Heart right ventricle (tissue), 2 donors: ENCODE results near the gene TXNDC11.

GRCh38 chr16:11698028-11698591 is 29.9 kb downstream of the SNN start:
- PRO-cap, 2 experiments = no peak in any of the 2 experiments

DNA sequence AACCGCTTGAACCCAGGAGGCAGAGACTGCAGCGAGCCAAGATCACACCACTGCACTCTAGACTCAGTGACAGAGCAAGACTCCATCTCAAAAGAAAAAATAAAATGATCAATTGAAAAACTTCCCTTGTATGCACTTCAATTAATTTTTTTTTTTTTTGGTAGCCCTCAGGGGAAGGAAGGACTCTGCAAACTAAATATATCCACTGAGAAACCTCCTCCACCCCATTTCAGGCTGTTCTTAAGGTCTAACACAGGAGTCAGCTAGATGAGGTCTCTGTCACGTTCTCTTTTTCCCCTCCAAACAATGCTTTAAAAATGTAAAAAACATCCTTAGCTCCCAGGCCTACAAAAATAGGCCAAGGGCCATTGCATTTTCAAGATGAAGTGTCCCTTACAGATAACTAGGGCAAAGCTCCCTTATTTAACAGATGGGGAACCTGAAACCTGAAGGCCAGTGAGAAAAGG is 32.6 kb downstream of the TXNDC11 start:
- PRO-cap, 2 experiments = no peak in any of the 2 experiments

- PRO-cap, 2 experiments = peak in 2 of 2 experiments; most common plus-strand start chr16:11742280 (in 1); most common minus-strand start chr16:11742725 (in 1)
Measured at GRCh38 chr16:11741917-11742923, at the start of gene TXNDC11. TSS of gene TXNDC11 (minus strand) at chr16:11742857.

GRCh38 chr16:11752740-11753379 is 10.2 kb upstream of the TXNDC11 start:
- PRO-cap, 2 experiments = no peak in any of the 2 experiments

DNA sequence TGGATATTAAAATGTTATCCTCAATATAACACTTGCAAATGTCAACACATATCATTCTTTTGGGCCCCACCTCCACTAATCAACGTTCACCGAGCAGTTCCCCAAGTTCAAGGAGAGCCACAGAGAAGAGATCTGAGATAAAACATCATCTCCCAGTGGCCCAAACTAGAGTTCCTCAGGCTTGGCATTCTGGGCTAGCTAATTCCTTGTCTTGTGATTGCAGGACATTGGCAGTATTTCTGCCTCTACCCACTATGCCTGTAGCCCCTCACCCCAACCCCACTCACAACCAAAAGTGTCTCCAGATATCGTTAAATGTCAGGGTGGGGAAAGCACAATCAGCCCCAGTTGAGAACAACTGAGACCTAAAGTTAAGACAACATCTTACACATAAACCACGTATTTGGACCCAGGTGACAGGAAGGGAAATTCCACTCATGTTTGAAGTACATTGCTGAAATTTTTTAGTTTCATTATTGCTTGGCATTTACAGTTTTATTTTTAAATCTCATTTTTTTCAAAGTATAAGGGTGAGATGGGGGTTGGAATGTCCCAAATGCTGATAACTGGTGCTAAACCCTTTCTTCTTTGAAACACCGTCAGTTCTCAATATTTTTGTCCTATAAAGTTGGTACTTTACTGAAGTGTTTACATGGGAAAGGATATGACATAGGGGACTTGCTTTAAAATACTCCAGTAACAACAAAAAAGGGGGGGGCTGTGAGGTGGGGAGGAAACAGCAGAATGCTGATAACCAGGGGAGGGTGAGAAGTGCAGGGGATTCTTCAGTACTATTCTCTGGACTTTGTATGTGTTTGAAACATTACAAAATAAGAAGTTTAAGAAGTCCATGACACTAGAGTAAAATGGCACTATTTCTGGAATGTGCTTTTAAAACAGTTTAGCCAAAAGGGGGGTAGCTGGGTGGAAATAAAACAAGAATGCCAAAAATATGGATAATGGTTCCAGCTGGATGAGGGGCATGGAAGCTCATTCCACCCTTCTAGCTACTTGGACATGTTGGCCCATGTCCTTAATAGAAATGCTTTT is 13.5 kb downstream of the ZC3H7A start:
- PRO-cap, 2 experiments = peak in 1 of 2 experiments; most common minus-strand start position 360 of the sequence (in 1)

GRCh38 chr16:11792288-11793382 is 4.4 kb downstream of the ZC3H7A start:
- PRO-cap, 2 experiments = no peak in any of the 2 experiments

- PRO-cap, 2 experiments = no peak in any of the 2 experiments
Measured at GRCh38 chr16:11890779-11891300, 24.9 kb downstream of the GSPT1 start.

GRCh38 chr16:11897765-11898190 is 18.0 kb downstream of the GSPT1 start:
- PRO-cap, 2 experiments = no peak in any of the 2 experiments

DNA sequence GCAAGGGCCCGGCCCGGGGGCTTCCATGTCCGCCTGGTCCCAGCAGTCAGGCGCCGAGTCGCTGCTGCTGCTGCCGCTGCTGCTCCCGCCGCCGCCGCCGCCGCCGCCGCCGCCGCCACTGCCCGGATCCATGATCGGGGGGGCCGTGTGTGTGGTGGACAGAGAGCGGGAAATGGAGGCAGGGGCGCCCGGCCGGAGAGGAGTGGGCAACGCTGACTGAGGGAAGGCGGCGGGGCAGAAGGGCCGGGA is 243 bp downstream of the GSPT1 start:
- PRO-cap, 2 experiments = no peak in any of the 2 experiments

DNA sequence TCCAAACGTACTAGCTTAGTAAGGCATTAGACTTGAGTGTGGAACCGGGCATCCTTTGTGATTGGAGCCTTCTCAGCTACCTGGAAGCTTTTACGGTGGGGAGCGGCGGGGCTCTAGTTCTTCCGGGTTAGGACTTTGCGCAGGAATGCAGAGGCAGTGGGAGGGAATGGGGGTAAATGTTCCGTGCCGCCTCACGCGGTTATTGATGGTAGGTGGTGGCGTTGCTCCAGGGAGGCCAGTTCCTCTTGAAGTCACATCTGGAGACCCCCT is 113.6 kb downstream of the SNX29 start:
- PRO-cap, 2 experiments = peak in 1 of 2 experiments; most common plus-strand start position 117 of the sequence (in 1); most common minus-strand start position 63 of the sequence (in 1)

DNA sequence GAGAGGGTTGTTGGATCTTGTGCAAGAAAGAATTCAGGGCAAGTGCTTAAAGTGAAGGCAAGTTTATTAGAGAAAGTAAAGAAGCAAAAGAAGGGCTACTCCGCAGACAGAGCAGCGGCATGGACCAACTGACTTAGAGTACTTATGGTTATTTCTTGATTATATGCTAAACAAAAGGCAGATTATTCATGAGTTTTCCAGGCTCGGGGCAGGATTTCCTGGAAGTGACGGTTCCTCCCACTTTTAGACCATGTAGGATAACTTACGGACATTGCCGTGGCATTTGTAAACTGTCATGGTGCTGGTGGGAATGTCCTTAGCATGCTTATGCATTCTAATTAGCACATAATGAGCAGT is 164.8 kb downstream of the SNX29 start:
- PRO-cap, 2 experiments = peak in 1 of 2 experiments; most common plus-strand start position 282 of the sequence (in 1); most common minus-strand start position 123 of the sequence (in 1)

DNA sequence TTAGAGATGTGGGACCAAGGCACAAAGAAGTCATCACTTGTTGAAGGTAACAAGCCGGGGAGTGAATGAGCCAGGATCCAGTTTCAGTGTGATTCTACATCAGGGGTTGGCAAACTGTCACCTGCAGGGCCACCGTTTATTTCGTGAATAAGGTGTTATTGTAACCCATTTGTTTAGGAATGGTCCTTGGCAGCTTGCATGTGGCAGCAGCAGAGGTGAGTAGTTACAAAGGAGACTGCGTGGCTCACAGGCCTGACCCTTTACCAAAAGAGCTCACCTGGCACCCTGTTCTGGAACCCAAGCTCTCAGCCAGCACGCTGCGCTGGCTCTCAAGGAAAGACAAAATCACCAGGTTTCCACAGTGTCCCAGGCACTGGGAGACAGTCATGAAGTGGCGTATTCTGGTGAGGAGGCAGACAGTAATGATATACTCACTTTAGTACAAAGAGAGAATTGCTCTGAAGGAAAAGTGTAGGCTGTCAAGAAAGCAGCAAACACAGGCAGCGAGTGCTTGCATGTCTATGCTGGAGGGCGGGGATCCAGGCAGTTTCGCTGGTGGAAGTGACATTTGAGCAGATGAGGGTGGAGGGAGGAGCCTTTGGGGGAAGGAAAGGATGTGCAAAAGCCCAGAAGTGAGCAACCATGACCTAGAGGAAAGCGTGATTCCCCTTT is 191.3 kb downstream of the SNX29 start:
- PRO-cap, 2 experiments = no peak in any of the 2 experiments

DNA sequence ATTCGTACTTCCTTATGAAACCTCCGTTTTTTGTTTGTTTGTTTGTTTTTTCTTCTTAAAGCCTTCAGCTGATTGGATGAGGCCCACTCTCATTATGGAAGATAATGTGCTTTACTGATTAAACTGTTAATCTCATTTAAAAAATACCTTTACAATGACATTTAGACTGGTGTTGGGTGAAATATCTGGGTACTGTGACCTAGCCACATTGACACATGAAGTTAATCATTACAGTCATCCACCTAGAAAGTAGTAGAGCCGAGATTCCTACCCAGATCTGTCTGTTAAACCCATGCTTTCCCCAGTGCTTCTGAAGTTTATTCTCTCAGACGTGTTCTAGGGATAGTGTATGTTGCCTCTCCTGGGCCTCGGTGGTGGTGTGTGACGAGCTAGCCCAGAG is 235.2 kb downstream of the SNX29 start:
- PRO-cap, 2 experiments = no peak in any of the 2 experiments

DNA sequence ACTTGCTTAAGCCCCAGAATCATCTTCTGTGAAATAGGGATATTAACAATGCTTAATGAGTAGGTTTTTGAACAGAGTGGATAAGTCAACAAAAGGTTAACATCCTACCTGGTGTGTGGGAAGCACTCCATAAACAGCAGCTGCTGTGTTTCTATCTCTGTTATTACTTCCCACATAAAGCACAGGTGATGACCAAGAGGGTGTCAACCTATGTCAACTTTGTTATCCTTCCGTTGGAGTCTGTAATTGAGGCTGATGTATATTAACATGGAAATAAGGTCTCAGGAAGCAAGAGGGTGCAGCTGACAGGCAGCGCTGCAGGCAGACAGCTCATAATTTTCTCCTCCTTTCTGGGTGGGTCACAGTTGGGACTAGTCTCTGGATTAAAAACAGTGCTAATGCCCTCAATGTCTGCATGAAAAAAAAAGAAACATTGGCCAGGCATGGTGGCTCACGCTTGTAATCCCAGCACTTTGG is 269.4 kb downstream of the SNX29 start:
- PRO-cap, 2 experiments = no peak in any of the 2 experiments

DNA sequence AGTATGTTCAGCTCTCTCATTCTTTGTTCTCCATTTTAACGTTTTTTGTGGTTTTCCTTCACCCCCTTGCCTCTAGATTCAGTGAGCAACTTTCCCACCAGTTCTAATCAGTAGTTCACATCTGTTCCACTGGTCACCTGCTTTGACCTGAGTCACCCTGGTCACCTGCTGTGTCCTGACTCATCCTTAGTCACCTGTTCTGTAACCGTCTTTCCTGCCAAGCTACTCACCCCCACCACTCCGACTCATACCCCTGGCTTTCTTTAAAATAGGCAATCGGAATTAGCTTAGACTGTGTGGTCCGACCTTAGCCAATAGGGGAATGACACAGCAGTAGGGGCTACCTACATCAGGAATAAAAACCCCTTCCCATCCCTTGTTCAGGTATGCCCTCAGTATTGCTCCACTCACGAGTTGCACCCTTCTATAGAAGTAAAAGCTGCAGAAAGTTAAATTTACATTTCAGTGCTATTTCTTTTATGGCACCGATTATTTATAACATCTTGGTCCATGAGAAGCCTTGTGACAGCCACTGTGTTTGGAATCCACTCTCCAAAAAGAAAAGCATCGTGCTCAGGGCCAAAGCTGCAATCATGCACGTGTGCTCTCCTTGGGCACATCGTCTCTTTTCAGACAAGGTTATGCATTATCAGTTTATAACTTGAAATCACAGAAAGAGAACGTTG is 189.9 kb downstream of the CPPED1 start:
- PRO-cap, 2 experiments = no peak in any of the 2 experiments

- PRO-cap, 2 experiments = no peak in any of the 2 experiments
Measured at GRCh38 chr16:13109862-13110916, 208.8 kb downstream of the SHISA9 start.

DNA sequence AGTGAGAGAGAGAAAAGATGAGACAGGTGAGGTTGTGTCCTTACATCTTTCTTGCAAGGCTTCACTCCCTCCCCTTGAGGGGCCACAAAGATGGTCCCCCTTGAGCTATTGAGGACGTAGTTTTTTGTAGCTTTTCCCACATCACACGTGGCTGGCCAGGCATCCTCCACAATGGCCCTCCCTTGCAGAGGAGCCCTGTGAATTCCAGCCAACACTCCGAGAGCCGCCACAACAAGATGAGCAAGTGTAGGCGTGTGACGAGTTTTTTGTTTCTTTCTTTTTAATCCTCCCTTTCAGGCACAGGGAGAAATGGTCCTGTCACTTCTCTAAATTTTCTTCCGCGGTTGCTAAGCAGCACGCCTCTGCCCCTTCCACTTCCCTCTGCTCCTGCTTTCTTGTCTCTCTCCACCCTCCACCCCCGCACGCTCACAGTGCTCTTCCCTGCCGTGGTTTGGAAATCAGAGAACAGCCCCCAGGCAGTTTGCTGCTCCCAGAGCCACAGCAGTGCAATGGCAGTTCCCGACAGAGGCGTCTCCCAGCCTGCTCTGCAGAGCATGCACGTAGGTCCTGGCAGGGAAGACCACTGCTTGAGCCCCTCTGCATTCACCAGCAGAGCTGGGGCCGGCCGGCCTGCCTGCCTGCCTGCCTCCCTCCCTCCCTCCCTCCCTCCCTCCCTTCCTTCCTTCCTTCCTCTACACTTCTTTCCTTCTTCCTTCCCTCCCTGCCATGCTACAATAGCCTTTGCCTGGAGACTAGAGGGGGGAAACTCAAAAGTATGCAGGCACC is 67.9 kb upstream of the MRTFB start:
- PRO-cap, 2 experiments = peak in 2 of 2 experiments; most common plus-strand start position 501 of the sequence (in 1); most common minus-strand start position 453 of the sequence (in 2)

DNA sequence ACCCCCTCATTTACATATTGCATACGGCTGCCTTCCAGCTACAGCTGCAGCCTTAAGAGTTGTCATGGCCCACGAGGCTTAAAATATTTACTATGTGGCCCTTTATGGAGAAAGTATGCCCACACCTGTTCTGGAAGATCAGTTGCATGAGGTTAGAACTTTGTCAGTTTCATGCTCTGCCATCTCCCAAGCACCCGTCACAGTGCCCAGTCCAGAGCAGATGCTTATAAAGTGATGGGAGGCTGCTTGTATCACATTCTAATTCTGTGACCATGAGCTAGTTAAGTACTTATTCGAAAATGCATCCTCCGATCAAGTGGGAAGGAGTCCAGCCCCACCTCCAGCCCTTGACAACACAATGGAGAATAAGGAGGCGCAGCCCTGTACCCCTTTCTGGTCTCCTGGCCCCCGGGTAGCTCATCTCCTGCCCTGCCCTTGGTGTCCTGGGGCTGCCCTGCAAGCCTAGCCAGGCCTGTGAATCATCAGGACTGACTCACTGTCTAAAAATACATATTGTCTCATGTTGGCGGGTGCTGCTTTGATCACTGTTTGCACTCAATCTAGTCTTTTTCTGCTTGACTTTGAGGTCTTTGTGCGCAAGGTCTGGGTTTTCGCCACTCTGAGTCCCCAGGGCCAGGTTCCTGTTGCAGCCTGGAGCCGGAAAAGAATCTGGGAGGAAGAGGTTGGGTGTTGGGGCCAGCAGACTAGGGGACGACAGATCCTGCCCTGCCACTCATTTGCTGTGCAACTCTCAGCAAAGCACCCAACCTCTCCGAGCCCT is 230.8 kb downstream of the PARN start:
- PRO-cap, 2 experiments = no peak in any of the 2 experiments

DNA sequence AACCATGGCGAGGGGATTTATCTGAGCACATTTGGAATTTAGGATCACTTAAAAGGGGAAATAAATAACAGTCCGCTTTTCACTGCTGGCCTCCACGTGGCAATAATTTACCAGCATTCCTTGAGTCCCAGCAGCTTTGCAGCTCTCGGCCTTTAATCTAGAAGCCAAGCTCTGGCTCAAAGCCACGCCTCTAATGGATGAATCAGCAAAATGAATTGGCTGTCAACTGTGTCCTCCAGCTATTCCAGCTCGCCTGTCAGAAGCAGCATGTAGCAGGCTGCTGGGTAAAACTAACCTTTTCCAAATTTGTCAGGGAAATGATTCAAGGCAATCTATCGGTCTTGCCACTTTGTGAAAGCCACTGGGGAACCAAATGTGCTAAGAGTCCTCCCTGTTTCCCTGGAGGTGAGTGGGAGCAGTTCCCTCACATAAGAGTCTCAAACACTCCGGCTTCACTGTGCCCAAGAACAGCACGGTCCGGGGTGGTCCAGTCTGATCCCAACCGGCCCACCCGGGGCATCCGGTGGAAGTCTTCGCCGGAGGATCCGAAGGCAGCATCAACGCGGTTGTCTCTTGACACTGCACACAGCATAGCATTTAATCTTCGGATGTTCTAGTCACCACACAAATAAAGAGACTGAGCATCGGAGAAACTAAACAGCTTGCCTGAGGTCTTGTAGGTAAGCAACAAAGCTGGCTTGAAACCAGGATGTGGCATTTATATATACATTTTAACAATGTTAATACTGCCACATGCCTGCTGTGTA is 143.3 kb downstream of the PARN start:
- PRO-cap, 2 experiments = peak in 2 of 2 experiments; most common plus-strand start position 440 of the sequence (in 2); most common minus-strand start position 104 of the sequence (in 1)

DNA sequence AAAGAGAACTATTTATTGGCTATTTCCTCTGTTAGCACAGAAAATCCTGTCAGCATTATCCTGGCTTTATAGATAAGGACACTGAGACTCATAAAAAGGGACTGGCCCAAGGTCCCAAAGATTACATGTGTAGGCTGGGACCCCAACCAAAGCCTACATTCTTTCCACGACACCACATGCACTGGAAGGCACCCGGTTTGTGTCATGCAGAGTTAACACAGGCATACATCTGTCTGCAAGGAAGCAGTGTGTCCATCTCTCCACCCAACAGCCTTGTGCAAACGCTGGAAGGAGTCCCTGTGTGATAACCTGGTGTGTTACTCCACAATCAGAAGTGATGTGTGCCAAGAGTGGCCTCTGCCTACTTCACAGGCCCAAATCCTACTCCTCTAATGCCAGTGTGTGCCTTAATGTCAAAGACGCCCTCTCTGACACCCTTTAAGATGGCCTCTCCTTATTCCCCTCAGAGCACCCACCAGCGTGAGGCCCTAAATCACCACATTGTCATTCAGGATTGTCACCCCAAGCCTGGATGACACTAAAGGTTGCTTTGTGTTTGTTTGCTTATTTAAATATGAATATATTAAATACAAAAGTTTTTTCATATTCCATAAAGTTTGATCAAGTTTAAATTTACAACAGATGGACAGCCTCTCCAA is 139.7 kb downstream of the PARN start:
- PRO-cap, 2 experiments = no peak in any of the 2 experiments